BJ (cell line): ENCODE measurements around a stretch of chr9.

GRCh38 chr9:108543156-108543532 lies 312.6 kb downstream of the ACTL7B start:
- CAGE, long polyA plus RNA: no peak
- RRBS: no CpG with 5 or more reads among the region's 5 CpGs

DNA sequence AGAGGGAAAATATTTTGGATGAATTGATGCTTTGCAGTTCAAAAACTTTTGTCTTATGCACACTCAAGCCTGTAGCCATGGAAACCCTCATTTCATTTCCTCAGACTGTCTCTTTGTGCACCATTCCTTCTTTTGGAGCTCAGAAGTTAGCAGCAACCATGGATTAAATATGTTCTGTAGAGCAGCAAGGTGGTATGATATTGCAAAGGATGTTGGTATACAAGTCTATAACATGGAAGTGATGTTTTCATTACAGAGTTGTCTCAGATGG lies 145.7 kb downstream of the ACTL7B start:
- CAGE, long polyA plus RNA: no peak

DNA sequence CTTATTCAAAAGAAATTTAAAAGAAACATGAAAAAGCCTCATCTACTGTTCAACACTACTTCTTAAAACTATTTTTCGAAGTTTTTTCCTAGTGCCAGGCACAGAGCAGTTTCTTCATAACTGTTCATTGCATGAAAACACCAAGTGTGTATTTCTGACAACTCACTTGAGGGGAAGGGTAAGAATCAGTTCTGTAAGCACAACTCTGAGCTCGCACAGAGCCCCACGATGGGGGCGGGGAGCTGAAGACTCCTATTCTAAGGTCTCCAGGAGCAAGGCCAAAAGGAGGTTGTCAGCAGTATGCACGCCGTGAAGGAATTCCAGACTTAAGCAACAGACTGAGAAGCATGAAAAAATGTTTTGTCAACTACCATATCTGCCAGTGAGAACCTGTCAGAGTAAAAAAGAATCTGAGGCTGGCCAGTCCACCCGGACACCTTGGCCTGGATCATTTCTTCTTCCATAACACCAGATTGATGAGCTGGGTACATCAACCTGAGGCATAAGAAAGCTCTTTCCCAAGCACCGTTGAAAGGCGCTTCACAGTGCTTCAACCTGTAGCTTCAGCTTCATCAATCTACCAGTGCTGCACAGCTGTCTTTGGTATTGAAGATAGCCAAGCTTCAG lies 1.0 kb upstream of the CTNNAL1 start:
- CAGE, long polyA plus RNA: no peak
- RRBS: no CpG with 5 or more reads among the region's 9 CpGs

DNA sequence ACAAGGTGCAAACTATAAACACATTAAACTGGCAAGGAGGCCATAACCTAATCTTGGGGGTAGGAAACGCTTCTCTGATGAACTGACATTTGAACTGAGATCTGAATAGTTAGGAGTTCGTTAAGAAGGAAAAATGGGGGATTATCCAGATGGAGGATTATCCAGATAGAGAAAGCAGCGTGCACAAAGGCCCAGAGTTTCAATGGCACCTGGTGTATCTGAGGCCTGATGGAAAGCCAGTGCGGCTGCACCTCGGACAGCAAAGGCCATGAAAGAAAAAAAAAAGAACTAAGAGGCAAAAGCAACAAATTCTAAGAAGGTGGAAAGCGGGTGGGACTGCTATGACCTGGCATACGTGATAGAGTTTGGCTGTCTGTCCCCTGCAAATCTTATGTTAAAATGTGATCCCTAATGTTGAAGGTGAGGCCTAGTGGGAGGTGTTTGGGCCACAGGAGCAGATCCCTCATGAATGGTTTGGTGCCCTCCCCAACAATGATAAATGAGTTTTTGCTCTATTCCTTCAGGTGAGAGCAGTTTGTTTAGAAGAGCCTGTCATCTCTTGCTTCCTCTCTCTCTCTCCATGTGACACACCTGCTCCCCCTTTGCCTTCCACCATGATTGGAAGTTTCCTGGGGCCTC lies 13.1 kb upstream of the CTNNAL1 start:
- CAGE, long polyA plus RNA: no peak
- RRBS: no CpG with 5 or more reads among the region's 7 CpGs

DNA sequence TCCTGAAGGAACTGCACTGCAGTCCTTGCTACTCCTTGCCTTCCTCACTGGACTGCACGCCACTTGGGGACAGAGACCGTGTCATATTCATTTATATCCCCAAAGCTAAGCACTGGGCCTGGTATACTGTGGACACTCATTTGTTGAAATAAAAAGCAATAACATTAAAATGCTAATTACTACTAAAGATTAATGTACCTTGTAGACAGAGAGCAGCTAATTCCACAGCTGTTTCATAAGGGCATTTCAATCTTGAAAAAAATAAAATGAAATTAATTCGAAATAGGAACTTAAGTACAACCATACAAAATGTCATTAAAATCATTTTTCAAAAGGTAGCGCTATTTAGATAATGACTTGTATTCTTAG lies 58.0 kb downstream of the EPB41L4B start:
- CAGE, long polyA plus RNA: no peak
- RRBS: no CpG with 5 or more reads among the region's 4 CpGs

DNA sequence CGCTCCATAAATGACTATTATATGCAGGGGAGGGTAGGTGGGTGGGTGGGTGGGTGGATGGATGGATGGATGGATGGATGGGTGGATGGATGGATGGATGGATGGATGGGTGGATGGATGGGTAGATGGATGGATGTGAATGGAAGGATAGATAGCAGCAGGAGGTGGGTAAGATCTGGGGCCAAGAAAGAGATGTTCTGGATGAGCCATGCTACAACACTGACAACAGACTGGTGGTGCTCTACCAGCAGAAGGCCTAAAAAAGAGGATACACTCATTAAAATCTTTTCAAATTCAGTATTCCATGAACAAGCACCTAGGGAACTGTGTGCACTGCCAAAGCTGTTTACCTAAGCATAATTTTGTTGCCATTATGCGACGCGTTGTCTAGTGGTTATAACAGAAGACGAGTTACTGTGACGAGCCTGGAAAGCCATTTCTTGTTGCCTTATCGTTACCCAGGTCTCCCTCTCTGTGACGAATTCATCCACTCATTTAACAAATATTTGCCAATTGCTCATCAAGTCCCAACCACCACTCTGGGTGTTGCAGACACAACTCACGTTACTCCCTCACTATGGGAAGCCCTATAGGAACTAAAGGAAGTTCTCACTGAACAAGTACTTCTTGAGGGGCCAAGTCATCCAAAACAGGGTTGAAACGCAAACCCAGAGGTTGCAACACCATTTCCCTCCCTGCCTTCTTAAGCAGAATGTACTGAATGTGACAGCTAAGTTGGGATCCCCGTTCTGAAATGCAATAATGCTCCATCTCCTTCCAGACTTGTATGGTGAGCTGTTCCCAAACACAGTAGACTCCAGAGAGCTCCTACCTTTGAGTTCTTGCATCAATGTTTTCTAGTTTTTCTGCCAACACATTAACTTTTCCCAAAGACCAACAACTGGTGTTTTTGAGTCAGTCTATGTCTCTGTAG lies 34.5 kb downstream of the EPB41L4B start:
- CAGE, long polyA plus RNA: no peak
- RRBS: no CpG with 5 or more reads among the region's 11 CpGs

- CAGE, long polyA plus RNA: no peak
- RRBS: no CpG with 5 or more reads among the region's 11 CpGs
These were observed 7.0 kb downstream of the EPB41L4B start for GRCh38 chr9:109313799-109314334.

DNA sequence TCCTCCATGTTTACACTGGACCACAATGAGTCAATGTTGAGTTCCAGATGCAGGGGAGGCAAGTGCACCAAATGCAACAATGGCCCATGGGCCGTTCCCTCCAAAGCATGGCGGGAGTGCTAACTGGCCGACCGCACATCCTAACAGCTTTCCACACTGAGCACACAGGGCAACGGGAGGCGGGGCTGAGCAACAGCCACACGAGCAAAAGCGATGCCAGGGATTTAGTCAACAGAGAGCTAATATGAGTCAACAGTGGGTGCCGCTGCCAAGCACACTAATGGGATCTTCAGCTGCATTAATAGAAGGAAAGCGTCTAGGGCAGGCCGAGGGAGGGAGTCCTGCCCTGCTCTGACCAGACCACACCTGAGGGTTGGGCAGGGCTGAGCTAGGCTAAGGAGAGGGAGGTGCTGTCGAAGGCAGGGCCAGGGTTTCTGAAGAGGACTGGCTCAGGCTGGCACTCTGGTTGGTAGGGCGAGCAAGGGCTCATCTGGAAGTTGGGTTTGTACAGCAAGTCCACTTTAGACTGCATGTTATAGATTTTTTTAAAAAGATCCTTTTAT lies 4.6 kb downstream of the EPB41L4B start:
- CAGE, long polyA plus RNA: no peak
- RRBS: no CpG with 5 or more reads among the region's 13 CpGs

- CAGE, long polyA plus RNA: no peak
- RRBS: 1% methylated on average over 92 of the region's 132 CpGs
These were observed 716 bp downstream of the EPB41L4B start for GRCh38 chr9:109319882-109320803.

DNA sequence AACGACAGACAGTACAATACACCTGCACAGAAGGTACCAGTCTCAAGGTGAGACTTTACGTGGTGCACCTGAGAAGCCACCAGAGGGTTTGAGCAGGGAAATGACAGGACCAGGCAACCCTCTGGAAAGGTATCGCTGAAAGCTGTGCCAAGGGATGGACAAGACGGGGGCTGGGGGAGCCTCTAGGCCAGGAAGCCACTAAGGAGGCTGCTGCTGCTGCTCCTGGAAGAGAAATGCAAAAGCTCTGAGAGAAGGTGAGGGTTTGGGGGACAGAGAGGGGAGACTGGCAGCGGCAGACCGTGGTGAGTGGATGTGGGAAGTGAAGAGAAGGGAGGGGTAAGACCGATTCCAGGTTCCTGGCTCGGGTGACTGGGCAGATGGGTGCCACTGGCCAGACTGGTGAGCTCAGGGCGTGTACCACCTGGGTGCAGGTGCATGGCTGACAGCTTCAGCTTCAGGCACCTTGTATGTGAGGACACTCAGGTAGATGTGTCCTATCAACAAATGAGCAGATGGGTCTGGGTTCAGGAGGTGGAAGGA lies 65.9 kb upstream of the EPB41L4B start:
- CAGE, long polyA plus RNA: no peak
- RRBS: no CpG with 5 or more reads among the region's 9 CpGs

- CAGE, long polyA plus RNA: no peak
- RRBS: no CpG with 5 or more reads among the region's 8 CpGs
These were observed 50.3 kb downstream of the PTPN3 start for GRCh38 chr9:109447662-109448370.

DNA sequence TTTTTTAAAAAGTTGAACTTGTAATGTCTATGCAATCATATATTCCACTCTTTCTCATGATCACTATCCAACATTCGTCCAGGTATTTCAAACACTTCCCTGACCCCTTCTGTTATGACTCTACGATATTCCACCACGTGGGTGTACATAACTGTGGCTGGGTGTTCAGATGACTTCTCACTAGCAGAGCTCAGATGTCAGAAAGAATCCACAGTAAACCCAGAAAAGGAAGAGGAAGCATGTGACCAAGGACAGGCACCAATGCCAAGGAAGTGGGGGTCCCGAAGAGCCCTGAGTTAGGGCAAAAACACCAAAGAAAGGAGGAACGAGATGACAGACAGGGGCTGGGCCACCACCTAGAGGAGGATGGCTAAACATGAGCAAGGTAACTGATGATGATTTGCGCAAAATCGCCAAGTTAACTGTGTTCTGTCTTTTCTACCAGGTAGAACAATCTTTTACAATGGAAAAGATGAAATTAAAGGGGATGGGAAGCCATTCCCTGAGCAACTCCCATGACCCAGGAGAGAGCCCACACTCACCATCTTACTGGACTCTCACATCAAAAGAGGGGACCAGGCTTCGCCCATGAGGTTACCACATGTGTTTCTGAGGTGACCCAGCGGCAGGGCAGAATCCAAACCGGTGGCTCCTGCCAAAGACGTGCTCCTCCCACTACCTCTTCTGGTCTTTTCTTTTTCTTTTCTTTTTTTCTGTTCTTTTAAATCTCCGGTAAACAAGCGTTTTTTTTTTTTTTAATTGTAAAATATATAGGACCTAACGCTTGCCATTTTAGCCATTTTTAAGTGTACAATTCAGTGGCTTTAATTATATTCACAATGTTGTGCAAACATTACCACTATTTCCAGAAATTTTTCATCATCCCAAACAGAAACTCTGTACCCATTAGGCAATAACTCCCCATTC lies 19.6 kb downstream of the PTPN3 start:
- CAGE, long polyA plus RNA: no peak
- RRBS: 86% methylated on average over 1 of the region's 14 CpGs

DNA sequence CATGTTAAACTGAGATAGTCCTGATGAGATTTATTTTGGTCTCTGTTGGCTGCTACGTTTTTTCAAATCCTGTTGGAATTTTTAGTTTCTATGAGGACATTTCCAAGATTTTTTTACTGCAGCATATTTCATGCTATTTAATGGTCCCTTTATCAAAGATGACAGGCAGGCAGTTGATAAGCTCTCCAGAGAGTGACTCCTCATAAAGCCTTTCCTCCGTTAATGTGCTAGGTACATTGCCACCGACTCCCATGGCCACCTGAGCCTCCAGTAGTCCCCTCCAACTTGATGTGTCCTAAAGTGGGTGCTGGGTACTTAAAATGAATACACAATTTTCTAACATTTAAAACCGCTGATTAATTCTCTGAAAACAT lies 51.0 kb upstream of the PALM2AKAP2 start:
- CAGE, long polyA plus RNA: no peak
- RRBS: no CpG with 5 or more reads among the region's 4 CpGs

DNA sequence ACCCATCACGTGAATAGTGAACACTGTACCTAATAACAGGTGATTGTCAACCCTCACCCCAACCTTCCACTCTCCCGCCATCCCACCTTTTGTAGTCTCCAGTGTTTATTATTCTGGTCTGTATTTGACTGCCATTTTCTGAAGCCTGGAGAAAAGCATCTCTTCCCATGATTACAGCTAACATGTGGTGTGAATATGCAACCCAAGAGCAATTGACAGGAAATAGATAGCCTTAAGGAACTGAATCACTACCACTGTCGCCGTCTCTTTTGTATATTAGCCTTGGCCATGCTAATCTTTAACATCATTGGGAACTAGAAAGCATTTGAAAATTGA lies 43.3 kb upstream of the PALM2AKAP2 start:
- CAGE, long polyA plus RNA: no peak
- RRBS: no CpG with 5 or more reads among the region's 4 CpGs

- CAGE, long polyA plus RNA: no peak
- RRBS: no CpG with 5 or more reads among the region's 1 CpG
These were observed 37.3 kb upstream of the PALM2AKAP2 start for GRCh38 chr9:109742633-109743208.

- CAGE, long polyA plus RNA: no peak
- RRBS: no CpG with 5 or more reads among the region's 5 CpGs
These were observed 1.8 kb downstream of the PALM2AKAP2 start for GRCh38 chr9:109781610-109782402.

- CAGE, long polyA plus RNA: no peak
- RRBS: no CpG with 5 or more reads among the region's 7 CpGs
These were observed 76.8 kb downstream of the PALM2AKAP2 start for GRCh38 chr9:109856501-109857395.

GRCh38 chr9:110099191-110099792 lies 108.7 kb downstream of the C9orf152 start:
- CAGE, long polyA plus RNA: no peak
- RRBS: no CpG with 5 or more reads among the region's 5 CpGs

GRCh38 chr9:110137637-110138818 lies 69.9 kb downstream of the C9orf152 start:
- CAGE, long polyA plus RNA: no peak
- RRBS: no CpG with 5 or more reads among the region's 19 CpGs

GRCh38 chr9:110189000-110189506 lies 18.9 kb downstream of the C9orf152 start:
- CAGE, long polyA plus RNA: no peak
- RRBS: no CpG with 5 or more reads among the region's 4 CpGs